Iris pigment epithelial cell (primary cell): ENCODE data around the genes MGAT5 and ACMSD.

GRCh38 chr2:133986069-133986959, 267.6 kb upstream of the MGAT5 start:
- RRBS = no CpG with 5 or more reads among the region's 4 CpGs

DNA sequence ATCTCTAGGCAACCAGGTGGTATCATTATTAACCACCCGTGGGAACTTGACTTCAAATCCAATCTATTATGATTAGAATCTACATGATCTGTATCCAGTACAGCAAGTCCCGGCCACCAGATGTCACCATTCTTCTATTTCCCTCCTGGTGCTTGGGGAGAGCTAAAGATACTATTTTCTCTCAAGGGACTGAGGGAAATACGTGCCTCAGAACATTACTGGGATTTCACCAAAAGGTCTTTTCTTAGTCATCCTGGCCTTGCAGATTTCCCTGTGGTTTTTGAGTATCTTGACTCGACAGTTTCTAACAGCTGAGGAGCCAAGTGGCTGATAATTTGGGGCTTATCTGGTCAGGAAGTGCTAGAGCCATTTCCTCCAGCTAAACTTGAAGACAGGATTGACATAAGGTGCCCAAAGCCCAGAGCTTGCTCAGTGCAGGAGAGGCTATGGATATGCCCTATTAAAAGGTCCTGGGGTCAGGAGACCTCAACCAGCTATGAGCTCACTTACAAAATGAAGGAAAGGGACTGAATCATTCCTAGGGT, 135.5 kb upstream of the MGAT5 start:
- RRBS = no CpG with 5 or more reads among the region's 4 CpGs

- RRBS = no CpG with 5 or more reads among the region's 6 CpGs
Measured at GRCh38 chr2:134141365-134142270, 112.3 kb upstream of the MGAT5 start.

DNA sequence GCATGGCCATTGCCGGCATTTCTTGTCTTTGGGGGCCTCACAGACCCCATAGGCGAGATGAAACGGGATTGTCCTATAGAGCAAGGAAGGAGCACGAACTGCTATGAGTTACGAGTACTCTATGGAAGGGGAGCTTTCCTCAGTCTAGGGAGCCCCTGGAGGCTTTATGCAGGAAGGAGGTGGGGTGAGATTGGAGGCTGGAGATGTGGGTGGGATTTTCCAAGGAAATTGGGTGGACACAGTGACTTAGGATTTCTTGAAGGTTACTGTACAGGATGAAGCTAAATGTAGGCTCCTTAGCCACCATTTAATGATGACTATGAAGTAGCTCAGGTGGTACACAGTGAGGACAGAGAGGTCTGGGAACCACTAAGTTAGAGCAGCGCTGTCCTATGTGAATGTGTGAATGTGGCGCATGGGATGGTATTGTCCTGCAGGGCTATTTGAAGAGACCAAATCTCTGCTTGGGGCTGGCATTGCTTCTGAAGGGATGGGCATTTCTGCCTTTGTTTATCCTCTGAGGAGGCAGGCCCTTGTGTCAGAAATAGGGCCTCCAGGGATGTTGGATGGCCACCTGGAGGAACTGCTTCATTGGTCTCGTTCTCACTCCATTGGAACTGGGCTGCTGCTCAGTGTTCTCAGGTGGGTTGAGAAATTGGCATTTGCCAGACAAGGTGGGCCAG, 5.4 kb upstream of the MGAT5 start:
- RRBS = no CpG with 5 or more reads among the region's 8 CpGs

DNA sequence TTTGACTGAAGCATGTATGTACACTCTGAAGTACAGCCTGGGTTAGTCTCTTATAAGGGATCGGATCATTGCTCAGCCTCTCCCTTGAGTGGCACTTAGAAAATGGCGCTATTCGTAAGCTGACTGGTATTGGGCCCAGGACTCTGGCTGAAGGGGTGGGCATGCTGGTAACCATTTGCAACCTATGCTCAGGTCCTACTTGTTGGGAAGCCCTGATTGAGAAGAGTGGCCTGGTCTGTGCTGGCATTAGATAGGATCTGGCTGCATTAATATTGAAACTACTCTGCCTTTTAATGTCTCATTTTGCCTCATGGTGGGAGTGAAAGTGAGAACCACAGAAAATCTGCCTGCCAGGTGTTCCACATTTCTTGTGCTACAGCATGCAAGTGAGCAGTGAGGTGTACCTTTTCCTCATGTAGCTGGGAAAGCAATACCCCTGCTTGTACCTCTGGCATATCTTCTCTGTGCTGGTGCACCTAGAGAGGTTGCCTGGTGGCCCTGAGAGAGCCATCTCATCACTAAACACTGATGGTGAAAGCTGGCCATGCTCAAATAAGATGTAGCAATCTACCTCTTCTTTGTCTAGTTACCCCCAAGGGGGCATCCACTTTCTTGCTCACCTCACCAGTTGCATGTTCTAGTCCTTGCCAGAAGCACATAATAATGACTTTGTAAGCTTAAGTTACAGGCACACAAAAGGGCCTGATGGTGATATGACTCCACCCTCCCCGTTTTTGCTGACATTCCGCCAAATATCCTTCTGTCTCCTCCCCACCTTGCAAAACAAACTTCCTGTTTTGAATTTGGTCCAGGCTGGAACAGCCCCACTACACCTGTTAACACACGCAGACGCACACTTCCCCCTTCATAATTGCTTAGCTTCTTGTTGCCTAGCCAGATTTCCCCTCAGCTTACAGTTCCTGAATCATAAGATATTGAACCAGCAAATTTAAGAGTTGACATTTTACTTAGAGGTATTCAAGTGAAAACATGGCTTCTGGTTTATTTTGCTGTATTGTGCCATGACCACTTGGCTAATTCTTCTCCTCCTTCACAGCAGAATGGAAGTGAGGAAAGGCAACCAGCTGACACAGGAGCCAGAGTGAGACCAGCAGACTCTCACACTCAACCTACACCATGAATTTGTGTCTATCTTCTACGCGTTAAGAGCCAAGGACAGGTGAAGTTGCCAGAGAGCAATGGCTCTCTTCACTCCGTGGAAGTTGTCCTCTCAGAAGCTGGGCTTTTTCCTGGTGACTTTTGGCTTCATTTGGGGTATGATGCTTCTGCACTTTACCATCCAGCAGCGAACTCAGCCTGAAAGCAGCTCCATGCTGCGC, at the start of gene MGAT5:
Gene MGAT5, plus strand, starts transcription at position 868 of the 1,340 bp plus-strand sequence.
- RRBS = no CpG with 5 or more reads among the region's 12 CpGs

GRCh38 chr2:134258453-134258984, 4.6 kb downstream of the MGAT5 start:
- RRBS = no CpG with 5 or more reads among the region's 4 CpGs

DNA sequence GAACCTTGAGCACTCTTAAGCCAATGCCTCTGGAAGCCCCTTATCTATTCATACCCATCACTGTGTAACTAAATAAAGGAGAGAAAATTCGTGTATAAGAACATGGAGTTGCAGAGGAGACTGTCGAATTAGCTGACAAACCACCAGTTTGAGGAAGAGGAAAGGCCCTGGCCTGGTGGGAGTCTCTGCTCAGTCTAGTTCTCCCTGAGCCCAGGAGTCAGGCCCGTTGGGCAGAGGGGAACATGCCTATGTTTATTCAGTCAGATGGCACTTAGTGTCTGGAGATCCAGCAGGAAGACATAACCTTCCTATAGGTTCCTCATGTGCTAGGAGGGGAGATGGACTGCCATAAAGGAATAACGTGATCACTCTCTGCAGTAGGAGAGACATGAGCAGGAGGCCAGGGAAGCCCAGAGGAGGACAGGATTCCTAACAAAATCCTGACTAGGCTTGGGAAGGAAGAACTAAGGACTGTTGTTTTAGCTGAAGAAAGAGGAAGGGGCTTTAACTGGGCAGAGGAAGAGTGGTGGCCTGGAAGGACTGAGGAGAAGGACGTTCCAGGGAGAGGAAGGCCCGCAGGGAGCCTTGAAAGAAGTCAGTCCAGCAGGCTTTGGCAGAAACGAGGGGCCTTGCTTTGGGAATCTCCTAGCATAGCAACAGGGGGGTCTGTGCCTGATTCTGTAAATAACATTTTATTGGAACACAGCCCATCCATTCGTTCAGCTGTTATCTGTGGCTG, 60.5 kb downstream of the MGAT5 start:
- RRBS = no CpG with 5 or more reads among the region's 8 CpGs

DNA sequence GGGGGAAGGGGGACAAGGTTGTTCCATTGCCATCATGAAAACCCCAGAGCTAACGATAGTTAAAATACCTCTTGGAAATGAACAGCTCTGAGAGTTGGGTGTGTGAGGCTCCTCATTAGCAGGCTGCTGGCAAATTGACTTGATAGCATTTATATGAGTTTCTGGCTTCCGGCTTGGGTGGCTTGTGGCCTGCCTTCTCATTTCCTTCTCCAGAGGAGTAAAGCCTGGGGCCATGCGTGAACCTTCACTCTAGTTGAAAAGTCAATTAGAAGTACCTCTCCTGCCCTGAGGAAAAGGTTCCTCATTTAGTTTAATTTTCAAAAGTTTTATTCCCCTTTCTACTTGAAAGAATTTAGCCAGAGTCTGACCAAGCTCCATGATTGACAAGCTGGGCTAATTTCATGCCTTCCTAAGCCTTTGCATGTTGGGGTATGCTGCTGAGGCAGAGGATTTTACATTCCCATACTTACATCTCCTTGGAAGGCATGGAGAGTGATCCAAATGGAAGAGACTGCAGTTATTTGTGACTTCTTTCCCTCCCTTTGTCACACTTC, 67.1 kb downstream of the MGAT5 start:
- RRBS = no CpG with 5 or more reads among the region's 3 CpGs

DNA sequence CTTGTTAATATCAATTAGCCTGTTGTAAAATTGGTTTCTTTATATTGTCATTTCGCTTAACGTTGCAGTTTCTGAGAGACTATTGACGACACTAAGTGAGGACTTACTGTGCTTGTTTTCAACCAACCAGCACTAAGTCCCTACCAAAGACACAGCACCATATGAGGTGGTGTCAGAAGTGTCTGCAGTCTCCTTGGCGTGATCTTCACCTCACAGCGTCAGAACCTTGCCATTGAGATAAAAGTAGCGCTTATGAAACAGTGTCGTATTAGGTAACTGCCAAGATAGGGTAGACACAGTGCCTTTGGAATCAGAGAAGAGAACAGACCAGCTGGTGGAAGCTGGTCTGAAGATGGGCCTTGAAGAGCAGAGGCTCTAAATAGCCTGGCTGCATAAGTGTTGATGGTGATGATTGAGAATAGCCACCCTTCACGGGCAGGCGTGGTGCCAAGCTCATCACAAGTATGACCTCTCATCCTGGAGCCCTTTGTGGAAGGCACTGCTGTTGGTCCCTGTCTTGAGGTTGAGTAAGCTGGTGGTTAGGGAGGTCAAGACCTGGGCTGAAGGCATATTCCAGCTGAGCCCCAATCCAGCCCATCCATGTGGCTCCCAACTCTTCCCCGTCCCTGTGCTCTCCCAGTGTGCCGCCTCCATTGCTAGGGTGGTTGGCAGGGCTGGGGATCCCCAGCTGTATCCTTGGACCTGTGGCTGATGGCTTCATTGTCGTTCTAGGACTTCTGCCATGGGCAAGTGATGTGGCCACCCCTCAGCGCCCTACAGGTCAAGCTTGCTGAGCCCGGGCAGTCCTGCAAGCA, 187.4 kb downstream of the MGAT5 start:
- RRBS = no CpG with 5 or more reads among the region's 14 CpGs

DNA sequence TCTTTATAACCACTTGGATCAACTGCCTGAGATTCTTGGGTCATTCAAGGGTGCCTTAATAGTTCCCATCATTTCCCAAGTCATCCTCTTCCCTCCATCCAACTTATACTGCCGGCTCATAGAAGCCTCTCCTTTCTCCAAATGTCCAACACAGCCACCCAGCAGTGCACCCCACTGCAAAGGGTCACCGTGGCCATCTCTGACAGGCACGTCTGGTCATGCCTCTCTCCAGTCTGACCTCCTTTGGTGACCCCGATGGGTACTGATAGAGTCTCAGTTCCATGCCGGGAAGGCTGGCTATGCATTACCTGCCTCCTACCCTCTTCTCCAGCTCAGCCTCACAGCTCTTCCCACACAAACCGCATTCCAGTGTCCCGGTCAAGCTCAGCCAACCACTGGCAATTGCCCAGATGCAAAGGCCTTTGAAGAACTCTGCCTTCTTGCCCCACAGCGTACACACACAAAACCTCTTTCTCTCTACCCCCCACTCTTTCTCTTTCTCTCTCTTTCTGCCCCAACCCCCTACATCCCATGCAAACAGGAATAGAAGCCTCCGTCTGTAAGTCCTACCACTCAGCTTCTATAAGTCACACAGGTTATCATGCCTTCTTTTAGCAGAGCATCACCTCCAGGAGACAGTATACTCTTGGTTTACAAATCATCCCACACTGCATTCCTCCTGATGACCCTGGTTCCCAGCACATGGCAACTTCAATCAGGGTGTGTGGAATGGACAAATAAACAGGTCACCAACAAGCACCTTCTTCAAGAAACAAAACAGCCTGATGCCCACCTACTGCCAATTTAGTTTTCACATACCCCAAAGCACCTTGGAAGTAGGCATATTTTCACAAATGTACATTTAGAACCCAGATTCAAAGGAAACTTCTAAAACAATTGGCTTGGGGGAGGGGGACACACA, 37.5 kb downstream of the TMEM163 start:
- RRBS = 77% methylated on average over 3 of the region's 9 CpGs

- RRBS = no CpG with 5 or more reads among the region's 1 CpG
Measured at GRCh38 chr2:134838124-134838927, at the start of gene ACMSD. Gene ACMSD (plus strand): TSS chr2:134838616.

- RRBS = no CpG with 5 or more reads among the region's 5 CpGs
Measured at GRCh38 chr2:134870215-134870805, 31.9 kb downstream of the ACMSD start.

DNA sequence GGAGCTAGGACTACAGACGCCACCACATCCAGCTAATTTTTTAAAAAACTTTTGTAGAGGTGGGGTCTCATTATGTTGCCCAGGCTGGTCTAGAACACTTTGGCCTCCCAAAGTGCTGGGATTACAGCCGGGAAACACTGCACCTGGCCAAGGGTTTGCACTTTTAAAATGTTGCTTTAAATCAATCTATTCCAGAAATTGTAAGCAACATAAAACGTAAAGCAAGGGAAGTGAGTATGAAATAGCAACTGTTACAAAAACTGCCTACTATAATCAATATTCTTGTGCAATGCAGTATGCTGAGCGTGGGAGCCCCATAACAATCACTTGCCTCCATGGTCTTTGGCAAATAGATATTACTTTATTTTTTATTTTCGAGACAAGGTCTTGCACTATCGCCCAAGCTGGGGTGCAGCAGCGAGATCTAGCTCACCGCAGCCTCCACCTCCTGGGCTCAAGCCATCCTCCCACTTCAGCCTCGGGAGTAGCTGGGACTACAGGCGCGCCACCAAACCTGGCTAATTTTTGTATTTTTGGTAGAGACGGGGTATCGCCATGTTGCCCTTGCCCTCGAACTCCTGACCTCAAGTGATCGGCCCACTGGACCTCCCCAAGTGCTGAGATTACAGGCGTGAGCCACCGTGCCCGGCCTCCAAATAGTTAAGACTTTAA, 1.3 kb upstream of the CCNT2 start:
- RRBS = no CpG with 5 or more reads among the region's 18 CpGs

GRCh38 chr2:134918929-134919307, 296 bp downstream of the CCNT2 start:
- RRBS = 2% methylated on average over 8 of the region's 35 CpGs

GRCh38 chr2:134961120-134961976, 42.7 kb downstream of the CCNT2 start:
- RRBS = no CpG with 5 or more reads among the region's 6 CpGs

DNA sequence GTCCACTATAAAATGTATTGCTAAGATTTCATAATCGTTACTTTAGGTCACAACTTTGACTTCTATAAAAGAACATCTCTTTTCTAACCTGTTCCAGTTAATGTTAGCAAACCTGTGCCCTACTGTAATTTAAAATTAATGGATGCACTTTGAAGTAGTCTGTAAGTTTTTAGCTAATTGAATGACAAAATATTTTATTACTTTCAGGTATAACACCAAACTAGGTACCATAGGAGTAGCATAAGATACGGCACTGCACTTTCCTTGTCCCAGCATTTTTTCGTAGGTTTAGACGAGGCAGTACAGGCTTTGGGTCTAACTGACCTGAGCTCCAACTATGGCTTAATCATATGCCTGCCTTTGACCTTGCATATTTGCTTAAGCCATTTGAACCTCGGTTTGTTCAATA, 103.8 kb downstream of the R3HDM1 start:
- RRBS = no CpG with 5 or more reads among the region's 5 CpGs

GRCh38 chr2:135742899-135743129, 1.2 kb downstream of the UBXN4 start:
- RRBS = no CpG with 5 or more reads among the region's 4 CpGs

DNA sequence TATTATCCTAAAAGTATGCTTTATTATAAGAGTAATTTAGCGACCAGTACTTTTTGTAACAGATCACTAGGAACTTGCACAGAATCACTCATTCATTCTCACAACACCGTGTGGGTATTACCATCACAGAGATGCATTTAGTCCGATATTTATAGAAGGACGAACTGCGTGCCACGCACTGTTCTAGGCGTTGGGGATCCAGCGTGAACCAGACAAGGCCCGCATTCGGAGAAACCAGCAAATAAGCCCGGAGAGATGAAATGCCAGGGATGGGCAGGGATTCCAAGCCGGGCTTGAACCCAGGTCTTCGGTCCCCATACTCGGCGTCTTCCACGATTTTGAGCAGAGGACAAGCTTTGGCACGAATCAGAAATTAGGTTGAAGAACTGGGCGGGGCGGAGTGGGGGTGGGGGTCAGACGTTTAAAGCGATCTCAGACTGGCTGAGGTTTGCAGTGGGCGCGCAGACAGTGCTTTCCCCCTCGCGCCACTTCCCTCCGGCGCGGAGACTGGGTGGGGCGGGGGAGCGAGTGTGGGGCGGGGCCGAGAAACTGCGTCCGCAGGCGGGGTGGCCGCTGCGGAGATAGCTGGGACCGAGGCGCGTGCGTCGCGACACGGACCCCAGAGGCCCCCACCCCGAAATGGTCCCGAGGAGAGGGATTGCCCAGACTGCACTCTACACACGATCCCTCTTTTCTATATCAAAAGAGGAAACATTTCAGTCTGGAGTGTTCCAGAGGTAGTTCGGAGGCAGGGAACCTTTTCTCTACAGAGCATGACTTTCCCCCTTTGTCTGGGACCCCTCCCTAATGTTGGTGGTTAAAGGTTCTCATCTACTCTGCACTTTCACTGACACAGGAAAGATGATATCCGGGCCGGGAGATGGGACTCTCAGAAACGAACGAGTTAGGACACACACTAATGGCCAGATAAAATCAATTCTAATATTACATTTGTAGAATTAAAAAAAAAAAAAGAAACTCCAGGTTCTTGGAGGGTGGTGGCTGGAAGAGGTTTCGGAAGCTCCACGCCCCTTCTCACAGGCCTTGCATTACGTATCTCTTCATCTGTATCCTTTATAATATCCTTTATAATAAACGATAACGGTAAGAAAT, 1.2 kb upstream of the CXCR4 start:
- RRBS = 12% methylated on average over 1 of the region's 57 CpGs

- RRBS = no CpG with 5 or more reads among the region's 4 CpGs
Measured at GRCh38 chr2:136133142-136133784, 15.3 kb upstream of the CXCR4 start.

- RRBS = no CpG with 5 or more reads among the region's 3 CpGs
Measured at GRCh38 chr2:136136715-136137372, 18.9 kb upstream of the CXCR4 start.